Measurements from ENCODE around the gene TSPAN18.

GRCh38 chr11:43904608-43905672, 24.3 kb downstream of the ALKBH3 start:
- PRO-cap, 4 experiments: peak in 1 of 4 experiments; most common plus-strand start chr11:43905342 (in 1); most common minus-strand start chr11:43905288 (in 1)
- RAMPAGE, long total RNA, 2 experiments: no peak in any of the 2 experiments

- PRO-cap, 4 experiments: no peak in any of the 4 experiments
- RAMPAGE, long total RNA, 2 experiments: no peak in any of the 2 experiments
Observed at GRCh38 chr11:43993259-43993728, 50.9 kb downstream of the C11orf96 start.

DNA sequence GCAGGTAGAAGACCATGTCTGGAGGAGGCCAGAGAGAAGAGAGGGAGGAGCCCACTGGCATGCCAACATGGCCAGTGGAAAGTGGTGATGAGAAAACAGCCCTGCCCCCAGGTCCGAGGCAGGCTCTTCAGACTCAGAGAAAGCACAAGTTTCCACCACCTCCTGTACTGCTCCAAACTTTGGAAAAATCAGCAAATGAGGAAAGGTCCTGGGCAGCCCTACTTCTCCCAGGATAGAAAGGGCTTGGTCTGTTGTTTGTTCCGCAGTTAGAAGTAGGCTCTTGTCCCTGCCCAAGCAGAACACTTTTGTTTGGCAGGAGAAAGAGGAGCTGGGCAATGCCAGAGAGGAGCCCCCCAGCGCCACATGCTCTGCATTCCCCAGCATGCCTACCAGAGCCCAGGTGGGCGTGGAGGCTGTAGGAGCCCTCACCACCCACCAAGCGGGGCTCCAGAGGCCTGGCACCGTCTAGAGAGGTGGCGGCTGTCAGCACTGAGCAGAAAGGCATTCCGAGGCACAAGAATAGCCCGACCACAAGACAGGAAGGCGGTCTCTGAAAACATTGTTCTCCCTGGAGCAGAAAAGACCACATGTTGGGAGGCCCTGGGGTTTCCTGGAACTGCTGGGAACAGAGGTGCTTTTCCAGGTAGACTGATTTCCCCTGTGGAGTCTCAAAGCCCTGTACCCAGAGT, 90.3 kb upstream of the CD82 start:
- PRO-cap, 4 experiments: no peak in any of the 4 experiments
- RAMPAGE, long total RNA, 2 experiments: no peak in any of the 2 experiments

- PRO-cap, 4 experiments: no peak in any of the 4 experiments
- RAMPAGE, long total RNA, 2 experiments: no peak in any of the 2 experiments
Observed at GRCh38 chr11:44525727-44526306, 39.6 kb upstream of the CD82 start.

DNA sequence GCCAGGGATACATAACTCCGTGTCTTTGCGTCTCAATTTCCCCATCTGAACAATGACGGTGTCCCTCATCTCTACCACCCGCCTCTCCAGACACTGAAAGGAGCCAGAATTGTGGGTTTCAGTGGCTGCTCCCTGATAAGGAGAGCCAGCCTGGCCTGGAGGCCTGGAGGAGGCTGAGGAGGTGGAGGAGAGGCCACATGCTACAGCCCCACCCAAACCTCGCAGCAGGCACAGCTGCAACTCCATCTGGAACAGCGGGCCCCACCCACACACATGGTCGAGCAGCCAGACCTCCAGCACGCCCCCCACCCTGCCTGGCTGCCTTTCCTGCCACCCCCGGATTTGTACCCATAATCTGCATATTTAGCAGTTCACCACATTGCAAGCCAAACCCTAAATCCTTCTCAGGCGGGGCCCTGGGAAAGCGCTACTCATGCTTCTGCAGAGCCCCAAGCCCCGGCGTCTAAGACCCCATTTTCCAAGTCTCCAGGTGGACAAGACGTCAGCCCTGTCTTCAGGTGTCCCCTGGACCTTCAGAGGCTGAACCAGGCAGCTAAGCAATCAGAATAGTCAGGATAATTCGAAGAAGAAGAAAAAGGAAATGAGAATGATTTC, 34.2 kb upstream of the CD82 start:
- PRO-cap, 4 experiments: no peak in any of the 4 experiments
- RAMPAGE, long total RNA, 2 experiments: no peak in any of the 2 experiments

- PRO-cap, 4 experiments: peak in 1 of 4 experiments; most common plus-strand start chr11:44621376 (in 1); most common minus-strand start chr11:44621151 (in 1)
- RAMPAGE, long total RNA, 2 experiments: no peak in any of the 2 experiments
Observed at GRCh38 chr11:44620922-44621651, 55.6 kb downstream of the CD82 start.

- PRO-cap, 4 experiments: no peak in any of the 4 experiments
- RAMPAGE, long total RNA, 2 experiments: no peak in any of the 2 experiments
Observed at GRCh38 chr11:44630391-44630862, 65.0 kb downstream of the CD82 start.

- PRO-cap, 4 experiments: peak in 1 of 4 experiments; most common plus-strand start chr11:44726962 (in 1); most common minus-strand start chr11:44726862 (in 1)
- RAMPAGE, long total RNA, 2 experiments: no peak in any of the 2 experiments
Observed at GRCh38 chr11:44726612-44727826, at the start of gene TSPAN18. TSS of gene TSPAN18 (plus strand) at chr11:44726962.

DNA sequence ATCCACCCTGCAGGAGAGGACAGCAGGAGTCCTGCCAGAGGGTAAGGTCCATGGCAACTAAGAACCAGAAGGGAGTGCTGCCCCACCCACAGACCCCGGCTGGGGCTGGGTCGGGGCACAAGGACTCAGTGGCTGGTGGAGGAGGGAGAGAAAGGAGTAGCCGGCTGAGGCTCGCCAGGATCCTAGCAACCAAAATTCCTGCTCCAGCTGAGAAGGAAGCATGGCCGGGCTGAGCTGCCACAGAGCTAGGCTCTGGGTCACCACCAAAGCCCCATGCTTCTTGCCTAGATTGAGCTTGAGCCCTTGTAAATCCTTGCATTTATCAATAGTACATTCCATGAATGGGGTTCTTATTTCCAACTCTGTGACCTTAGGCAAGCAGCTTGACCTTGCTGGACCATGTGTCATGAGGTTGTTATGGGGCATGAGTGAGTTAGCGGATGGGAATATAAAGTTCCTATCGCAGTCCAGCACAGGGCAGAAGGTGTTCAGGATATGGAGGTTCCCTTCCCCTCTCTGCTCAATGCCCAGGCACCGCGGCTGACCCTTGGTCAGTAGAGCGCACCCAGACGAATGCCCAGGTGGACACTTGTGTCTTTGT, 26.1 kb upstream of the TP53I11 start:
- PRO-cap, 4 experiments: no peak in any of the 4 experiments
- RAMPAGE, long total RNA, 2 experiments: no peak in any of the 2 experiments

DNA sequence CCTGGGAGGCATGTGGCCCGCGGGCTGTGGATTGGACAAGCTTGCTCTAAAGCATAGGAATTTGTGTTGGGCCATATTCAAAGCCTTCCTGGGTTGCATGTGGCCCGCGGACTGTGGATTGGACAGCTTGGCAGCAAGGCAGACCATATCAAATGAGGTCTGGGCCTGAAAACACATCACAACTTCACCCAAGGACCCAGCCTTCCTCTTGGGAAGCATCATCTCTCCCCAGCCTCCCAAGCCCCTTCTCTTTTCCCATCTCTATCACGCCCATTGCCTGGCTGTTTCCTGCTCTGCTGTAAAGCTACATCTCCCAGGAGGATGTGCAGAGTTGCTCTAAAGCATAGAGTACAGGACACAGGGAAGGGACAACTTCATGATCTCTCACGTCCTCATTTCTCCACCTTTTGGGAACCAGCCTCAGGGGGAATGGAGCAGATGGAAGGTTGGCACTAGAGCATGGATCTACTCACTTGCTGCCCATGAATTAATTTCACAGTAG, 77.8 kb upstream of the TP53I11 start:
- PRO-cap, 4 experiments: no peak in any of the 4 experiments
- RAMPAGE, long total RNA, 2 experiments: no peak in any of the 2 experiments

DNA sequence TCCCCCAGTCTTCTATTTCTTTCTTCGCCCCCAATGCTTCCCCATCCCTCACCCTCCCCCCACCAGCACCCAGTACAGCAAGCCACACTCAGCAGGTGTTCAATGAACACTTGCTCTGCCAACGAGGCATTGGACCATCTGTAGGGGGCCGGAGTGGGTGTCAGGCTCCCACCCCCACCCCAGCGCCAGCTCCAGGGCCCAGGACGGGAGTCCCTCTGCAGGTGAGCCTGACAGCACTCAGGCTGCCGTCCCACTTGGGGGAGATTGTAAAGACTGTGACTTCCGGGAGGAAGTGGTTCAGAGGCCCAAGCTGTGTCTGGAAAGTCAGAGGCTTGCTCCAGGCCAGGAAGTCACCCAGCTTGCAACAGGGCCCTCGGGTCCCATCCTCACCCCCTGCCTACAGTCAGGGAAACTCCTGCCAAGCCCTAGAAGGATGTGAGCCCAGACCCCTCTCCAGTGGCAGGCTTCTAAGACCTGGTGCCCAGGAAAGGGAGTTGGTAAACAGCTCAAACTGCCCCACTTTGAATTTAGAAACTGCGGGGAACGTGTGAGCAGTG, 66.3 kb upstream of the PRDM11 start:
- PRO-cap, 4 experiments: no peak in any of the 4 experiments
- RAMPAGE, long total RNA, 2 experiments: no peak in any of the 2 experiments

GRCh38 chr11:45147729-45148121, 1.3 kb downstream of the PRDM11 start:
- PRO-cap, 4 experiments: no peak in any of the 4 experiments
- RAMPAGE, long total RNA, 2 experiments: no peak in any of the 2 experiments

GRCh38 chr11:45155038-45155801, 8.8 kb downstream of the PRDM11 start:
- PRO-cap, 4 experiments: peak in 2 of 4 experiments; most common minus-strand start chr11:45155115 (in 2)
- RAMPAGE, long total RNA, 2 experiments: no peak in any of the 2 experiments

DNA sequence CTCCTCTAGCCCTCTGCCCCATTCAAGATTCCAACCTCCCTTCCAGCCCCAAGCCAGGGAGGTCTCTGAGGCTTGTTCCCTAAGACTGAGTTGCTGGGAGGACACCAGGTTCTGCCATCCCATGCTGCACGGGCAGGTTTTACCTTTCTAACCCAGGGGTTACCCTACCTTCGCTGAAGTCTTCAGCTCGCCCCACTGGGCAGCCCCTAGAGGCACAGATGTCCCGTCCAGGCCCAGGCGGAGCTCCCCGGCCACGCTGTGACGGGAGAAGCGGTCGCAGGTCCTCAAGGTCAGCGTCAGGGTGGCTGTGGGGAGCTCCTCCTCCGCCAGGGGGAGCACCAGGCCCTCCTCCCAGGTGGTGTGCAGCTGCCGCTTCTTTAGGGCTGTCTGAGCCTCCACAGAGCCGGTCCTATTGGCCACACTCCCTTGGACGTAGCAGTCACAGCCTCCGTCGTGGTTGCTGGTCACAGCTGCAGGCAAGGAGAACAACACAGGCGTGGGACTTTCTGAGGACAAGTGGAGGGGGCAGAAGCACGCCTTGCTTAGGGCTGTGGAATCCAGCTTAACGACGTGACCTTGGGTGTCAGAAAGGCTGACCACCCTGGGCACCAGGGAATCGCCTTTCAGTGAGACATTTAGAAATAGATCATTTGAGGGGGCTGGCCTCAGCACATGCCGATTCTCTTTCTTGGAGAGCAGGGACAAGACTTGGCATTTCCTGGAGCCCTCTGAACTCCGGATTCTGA, 33.7 kb downstream of the SYT13 start:
- PRO-cap, 4 experiments: no peak in any of the 4 experiments
- RAMPAGE, long total RNA, 2 experiments: no peak in any of the 2 experiments

GRCh38 chr11:45259516-45260076, 26.5 kb downstream of the SYT13 start:
- PRO-cap, 4 experiments: peak in 1 of 4 experiments; most common plus-strand start chr11:45259841 (in 1)
- RAMPAGE, long total RNA, 2 experiments: no peak in any of the 2 experiments

DNA sequence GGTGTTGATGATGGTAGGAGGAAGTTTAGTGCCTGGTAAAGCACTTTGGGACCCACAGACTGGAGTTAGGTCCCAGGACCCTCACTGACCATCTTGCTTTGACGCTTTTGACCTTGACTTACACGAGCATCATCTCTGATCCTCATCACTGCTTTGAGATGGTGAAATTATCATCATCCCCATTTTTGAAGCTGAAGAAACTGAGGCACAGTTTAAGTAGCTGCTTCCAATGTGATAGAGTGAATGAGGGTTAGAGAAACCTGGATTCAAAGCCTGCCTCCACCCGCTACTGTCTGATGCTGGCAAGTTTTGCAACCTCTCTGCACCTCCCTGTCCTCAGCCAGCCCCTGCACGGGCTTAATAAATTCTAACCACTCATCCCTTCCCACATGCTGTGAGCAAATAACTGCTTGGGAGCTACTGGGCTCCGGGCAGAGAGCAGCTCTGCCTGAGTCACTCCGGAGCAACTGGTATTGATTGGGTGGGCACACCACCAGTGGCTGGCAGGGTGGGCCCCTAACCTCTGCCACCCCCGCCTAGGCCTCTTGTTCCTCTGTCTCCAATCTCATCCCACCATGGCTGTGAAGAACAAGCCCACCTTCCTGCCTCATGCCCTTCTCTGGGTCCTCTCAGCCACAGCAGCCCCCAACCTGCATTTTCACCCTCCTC, 104.2 kb upstream of the SYT13 start:
- PRO-cap, 4 experiments: peak in 4 of 4 experiments; most common plus-strand start position 413 of the sequence (in 4); most common minus-strand start position 295 of the sequence (in 2)
- RAMPAGE, long total RNA, 2 experiments: no peak in any of the 2 experiments

GRCh38 chr11:45745031-45745782, 59.7 kb upstream of the SLC35C1 start:
- PRO-cap, 4 experiments: peak in 1 of 4 experiments; most common minus-strand start chr11:45745568 (in 1)
- RAMPAGE, long total RNA, 2 experiments: no peak in any of the 2 experiments

DNA sequence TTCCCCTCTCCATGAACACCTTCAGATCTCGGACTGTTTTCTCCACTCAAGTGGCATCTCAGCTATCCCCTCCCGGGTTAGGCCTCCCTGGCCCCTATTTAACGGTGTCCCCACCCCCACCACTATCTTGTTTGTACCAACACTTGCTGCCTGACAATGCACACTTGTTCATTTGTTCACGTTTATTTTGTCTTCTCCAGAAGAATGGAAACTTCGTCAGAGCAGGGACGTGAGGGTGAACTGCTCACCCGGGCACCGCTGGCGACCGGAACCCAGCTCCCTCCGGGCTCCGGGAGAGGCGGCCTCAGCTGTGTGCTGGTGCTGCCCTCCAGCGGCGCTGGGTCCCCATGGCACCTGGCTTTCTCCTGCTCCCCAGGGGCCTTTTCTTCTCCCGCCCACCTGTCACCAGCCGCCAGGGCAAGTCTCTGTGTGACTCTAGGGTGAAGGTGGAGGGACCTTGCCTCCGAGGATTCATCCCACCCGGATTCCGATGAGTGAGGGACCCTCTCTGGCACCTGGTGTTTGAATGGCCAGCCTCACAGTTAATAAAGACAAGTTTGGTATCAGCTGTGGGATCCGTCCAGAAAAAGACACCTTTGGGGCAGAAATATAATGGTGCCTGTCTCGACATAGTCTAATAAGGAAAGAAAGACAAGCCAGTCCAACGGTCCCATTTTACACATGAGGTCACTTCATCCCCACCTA, 33.0 kb upstream of the SLC35C1 start:
- PRO-cap, 4 experiments: peak in 4 of 4 experiments; most common plus-strand start position 443 of the sequence (in 1); most common minus-strand start position 272 of the sequence (in 3)
- RAMPAGE, long total RNA, 2 experiments: no peak in any of the 2 experiments

- PRO-cap, 4 experiments: peak in 1 of 4 experiments; most common plus-strand start chr11:45869596 (in 1)
- RAMPAGE, long total RNA, 2 experiments: no peak in any of the 2 experiments
Observed at GRCh38 chr11:45869532-45870378, 15.7 kb upstream of the MAPK8IP1 start.

DNA sequence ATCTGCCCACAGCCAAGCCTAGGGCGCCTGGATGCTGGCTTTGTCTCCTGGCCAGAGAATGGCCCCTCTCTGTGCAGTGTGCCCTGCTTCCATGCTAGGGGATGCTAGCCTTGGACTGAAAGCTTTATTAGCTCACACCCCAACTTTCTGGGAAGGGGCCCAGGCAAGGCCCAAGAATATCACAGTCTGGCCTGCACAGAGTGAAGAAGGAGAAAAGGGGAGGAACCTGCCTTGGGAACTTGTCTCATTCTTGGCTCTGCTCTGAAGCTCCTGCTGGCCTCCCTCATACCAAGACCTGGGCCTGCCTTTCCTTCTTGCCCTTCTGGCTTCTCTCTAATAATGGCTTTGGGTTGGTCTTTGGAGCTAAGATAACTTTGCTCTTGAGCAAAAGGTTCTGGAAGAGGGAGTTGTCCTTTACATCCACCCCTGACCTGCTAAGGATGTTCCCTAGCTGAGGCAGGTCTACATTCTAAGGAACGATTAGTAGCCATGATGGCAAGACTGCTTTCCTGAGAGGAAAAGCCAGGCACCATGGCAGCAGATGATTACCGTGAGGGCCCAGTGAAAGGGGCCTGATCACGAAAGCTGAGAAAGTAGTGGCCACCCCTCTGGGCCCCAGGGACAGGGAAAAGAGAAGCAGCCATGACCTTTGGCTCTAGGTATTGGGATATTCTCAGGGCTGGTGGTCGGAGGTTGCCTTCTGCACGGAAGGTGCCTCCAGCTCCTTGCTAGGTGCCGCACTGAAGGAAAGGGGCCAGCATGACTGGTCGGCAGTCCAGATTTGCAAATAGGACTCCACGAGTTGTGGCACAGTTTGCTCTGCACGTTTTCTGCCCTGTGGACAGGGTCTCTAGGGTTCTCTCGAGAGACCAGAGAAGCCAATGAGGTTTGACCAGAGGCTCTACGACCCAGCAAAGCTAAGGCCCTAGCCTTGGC, 1.5 kb upstream of the MAPK8IP1 start:
- PRO-cap, 4 experiments: peak in 2 of 4 experiments; most common plus-strand start position 201 of the sequence (in 2)
- RAMPAGE, long total RNA, 2 experiments: no peak in any of the 2 experiments

All from right lobe of liver (tissue), 4 donors.